B cell (primary cell): ENCODE measurements around the genes TBC1D25, SYP and CCNB3.

DNA sequence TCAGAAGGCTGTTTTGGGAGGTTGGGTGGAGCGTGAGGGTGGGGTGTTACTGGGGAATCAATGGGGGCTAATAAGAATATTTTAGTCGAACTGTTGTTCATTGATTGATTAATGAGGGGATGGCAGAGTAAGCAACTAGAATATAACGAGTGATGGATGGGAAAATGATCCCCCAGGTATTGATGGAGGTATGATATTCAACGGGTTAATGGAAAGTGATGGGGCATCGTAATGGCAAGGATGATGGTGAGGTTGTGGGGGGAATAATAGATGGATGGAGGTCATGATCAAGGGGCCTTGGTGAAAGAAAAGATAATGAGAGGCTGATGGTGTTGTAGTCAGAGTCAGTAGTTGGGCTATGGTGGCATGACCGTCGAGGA, 689 bp downstream of the FTSJ1 start:
- PRO-cap: no peak
- CAGE, long polyA plus RNA: no peak

GRCh38 chrX:48487596-48488163, 11.7 kb downstream of the FTSJ1 start:
- PRO-cap: no peak
- CAGE, long polyA plus RNA: no peak

GRCh38 chrX:48539218-48540187, at the start of gene TBC1D25:
Gene TBC1D25 (plus strand): TSS chrX:48539714.
- PRO-cap: bidirectional peak, plus-strand start at chrX:48539737, minus-strand start at chrX:48539740; bidirectional peak, plus-strand start at chrX:48539865, minus-strand start at chrX:48539939; bidirectional peak, plus-strand start at chrX:48540048, minus-strand start at chrX:48540054; bidirectional peak, plus-strand start at chrX:48540273, minus-strand start at chrX:48540121
- CAGE, long polyA plus RNA: no peak

DNA sequence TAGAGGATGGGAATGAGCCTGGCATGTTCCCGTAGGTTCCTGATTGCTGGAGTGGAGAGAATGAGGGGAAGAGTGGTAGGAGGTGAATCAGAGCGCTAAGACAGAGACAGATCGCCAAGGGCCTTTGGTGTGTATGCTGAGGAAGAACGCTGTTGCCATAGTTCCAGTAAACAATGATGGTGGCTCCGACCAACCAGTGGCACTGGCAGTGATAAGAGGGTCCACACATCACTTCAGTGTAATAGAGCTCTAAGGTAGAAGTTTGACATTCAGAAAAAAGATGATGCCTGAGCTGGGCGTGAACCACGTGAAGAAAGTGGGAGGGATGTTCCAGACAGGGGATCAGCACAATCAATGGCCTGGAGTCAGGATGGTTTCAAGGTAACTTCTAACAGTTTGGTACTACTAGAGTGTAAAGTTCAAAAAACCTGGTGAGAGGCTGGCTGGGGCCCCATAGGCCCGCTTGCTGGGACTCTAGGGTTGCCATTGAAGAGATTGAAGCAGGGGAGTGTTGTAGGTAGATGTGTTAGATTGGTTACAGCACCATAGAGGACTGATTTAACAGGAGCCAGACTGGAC, 1.1 kb downstream of the TBC1D25 start:
- PRO-cap: bidirectional peak, plus-strand start at position 278 of the sequence, minus-strand start at position 102 of the sequence
- CAGE, long polyA plus RNA: no peak

GRCh38 chrX:48575358-48575913, 1.2 kb downstream of the RBM3 start:
- PRO-cap: no peak
- CAGE, long polyA plus RNA: no peak

GRCh38 chrX:48576010-48576425, 1.7 kb downstream of the RBM3 start:
- PRO-cap: no peak
- CAGE, long polyA plus RNA: no peak

DNA sequence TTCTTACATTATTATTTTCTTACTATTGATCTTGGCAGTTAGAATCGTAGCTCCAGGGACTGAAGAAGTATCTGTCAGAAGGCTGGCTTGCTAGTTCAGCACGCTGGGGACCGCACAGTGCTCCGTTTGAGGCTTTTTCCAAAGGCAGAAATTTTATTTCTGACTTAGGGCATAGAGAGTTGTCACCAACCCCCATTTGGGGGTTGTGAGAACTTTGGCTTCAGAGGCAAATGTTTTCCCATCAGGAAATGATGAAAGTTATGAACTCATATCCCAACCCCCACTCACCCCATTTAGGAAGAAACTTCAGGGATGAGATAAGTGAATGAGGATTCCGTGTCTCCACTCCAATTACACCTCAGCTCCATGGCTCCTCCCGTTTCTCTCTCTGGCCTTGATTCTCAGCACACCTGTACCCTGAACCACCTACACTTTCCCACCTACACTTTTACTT, 4.3 kb upstream of the WDR13 start:
- PRO-cap: no peak
- CAGE, long polyA plus RNA: no peak

DNA sequence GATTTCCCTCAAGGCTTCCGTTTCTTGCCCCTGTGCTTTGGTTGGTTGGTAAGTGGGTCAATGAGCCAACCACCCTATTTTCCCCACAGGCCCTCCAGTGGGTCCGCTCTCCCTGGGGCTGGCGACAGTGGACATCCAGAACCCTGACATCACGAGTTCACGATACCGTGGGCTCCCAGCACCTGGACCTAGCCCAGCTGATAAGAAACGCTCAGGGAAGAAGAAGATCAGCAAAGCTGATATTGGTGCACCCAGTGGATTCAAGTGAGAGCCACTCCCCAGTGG, 3.0 kb downstream of the WAS start:
- PRO-cap: no peak
- CAGE, long polyA plus RNA: no peak

GRCh38 chrX:48741713-48742217, 19.8 kb upstream of the GLOD5 start:
- PRO-cap: no peak
- CAGE, long polyA plus RNA: no peak

DNA sequence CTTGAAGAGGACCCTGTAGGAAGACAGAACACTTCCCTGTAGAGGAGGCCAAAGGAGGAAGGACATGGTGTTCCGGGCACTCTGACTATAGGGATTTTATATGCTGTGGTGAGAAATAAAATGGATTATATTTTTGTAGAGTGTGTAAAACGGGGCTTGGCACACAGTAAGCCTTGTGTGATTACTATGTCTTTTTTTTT, 599 bp downstream of the GLOD5 start:
- PRO-cap: no peak
- CAGE, long polyA plus RNA: no peak

- PRO-cap: no peak
- CAGE, long polyA plus RNA: no peak
Observed at GRCh38 chrX:48890248-48891240, 7.0 kb downstream of the TIMM17B start.

GRCh38 chrX:48903668-48904514, 6.2 kb downstream of the PQBP1 start:
- PRO-cap: no peak
- CAGE, long polyA plus RNA: no peak

DNA sequence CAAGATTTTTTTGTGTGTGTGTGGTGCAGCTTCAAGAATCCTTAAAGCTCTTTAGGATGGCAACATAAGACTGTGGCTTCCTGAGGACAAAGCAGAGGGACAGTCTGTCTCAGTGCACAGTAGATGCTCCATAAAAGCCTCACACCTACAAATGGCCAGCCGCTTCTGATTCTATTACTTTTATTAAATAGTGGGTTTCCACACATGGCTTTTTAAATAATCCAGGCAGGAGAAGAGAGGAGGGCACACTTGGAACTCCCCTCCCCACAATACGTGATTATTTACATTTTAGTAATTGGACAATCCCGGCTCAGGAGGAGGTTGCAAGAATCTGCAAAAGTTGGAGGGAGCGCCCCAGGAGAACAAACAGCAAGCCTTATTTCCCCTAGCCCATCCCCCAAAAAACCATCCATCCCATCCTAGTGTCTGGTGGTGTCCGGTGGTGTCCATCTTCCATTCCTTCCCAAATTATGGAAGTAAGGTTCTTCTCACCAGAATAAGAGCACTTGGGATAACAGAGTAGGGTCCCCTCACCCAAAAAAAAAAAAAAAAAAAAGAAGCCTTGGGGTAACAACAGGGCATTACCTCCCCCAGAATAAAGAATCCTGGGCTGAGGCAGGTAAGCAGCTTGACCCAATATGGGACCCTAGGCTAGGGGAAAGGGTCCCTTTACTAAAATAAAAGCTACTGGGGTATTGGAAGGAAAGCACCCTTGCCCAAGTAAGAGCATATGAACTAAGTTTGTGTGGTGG, 1.7 kb upstream of the SLC35A2 start:
- PRO-cap: no peak
- CAGE, long polyA plus RNA: no peak

GRCh38 chrX:49148358-49149330, 13.9 kb upstream of the MAGIX start:
- PRO-cap: no peak
- CAGE, long polyA plus RNA: no peak

DNA sequence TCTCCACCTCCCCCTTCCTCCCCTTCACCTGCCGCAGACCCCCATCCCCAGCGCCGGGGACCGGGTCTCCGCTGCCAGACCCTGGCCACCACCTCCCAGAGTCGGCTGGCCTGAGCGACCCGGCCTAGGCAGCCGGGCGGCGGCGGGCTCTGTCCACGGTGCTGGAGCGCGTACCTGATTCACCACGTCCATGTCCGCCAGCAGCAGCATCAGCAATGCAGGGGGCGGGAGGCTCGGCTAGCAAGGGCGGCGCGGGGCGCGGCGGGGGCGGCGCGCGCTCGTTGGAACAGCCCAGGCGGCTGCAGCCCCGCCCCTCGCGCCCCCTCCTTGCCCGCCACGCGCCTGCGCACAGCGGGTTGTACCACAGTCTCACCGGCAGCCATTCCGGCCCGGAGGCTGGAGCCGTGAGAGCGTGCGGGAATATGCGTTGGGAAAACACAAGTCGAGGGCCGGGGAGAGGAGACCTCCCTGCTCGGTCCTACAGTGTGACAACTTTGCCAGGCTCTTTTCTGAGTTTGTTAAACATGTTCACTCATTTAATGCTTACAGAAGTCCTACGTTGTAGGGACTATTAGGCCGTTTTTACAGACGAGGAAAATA, at the start of gene SYP:
Gene SYP, minus strand, starts transcription at position 217 of the 600 bp plus-strand sequence.
- PRO-cap: bidirectional peak, plus-strand start at position 382 of the sequence, minus-strand start at position 217 of the sequence
- CAGE, long polyA plus RNA: no peak

DNA sequence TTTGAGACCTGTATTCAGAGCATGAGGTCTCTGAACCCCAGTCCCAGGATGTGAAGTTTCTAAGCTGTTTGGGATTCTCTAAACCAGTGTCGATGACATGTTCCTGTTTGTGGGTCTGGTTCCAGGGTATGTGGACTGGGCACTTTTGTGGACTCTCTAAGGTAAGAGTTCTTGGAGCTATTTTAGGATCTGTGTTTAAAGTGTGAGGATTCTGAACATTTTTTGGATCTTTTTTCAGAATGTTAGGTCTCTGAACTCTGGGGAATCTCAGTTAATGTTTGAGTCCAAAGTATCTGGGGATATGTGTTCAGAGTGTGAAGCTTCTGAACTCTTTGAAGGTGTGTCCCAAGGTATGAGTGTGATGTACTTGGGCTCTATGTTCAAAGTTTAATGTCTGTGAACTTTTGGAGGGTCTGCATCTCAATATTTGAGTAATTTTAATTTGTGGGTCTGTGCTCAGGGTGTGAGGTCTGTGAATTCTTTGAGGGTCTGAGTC, 35.5 kb upstream of the PAGE4 start:
- PRO-cap: no peak
- CAGE, long polyA plus RNA: no peak

DNA sequence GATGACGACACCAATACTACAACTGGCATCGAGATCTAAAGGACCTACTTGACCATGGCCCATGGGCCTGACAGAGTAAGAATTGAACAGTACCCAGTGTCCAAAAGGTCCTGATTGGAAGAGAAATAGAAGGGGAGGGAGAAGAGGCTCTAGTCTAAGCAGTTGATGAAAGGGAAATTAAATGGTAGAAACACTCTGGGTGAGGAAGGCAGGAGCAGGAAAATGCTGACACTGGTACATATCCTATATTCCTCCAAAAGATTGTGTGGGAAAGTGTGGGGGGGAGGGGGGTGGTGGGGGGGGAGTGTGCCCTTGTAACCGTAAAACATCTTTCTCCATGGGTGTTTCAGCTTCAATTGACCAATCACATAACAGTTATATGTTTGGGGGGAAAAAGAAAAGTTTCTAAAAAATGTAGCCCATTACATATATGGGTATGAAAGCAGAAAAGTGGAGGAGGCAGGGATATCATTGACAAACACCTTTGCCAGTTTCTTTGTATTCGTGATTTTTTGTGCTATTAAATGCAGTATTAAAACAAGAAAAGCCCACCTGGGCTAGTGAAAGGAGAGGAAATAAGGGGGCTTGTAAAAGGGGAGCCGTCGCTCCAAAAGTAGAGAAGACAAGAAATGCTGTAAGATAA, 2.5 kb downstream of the USP27X start:
- PRO-cap: no peak
- CAGE, long polyA plus RNA: no peak

DNA sequence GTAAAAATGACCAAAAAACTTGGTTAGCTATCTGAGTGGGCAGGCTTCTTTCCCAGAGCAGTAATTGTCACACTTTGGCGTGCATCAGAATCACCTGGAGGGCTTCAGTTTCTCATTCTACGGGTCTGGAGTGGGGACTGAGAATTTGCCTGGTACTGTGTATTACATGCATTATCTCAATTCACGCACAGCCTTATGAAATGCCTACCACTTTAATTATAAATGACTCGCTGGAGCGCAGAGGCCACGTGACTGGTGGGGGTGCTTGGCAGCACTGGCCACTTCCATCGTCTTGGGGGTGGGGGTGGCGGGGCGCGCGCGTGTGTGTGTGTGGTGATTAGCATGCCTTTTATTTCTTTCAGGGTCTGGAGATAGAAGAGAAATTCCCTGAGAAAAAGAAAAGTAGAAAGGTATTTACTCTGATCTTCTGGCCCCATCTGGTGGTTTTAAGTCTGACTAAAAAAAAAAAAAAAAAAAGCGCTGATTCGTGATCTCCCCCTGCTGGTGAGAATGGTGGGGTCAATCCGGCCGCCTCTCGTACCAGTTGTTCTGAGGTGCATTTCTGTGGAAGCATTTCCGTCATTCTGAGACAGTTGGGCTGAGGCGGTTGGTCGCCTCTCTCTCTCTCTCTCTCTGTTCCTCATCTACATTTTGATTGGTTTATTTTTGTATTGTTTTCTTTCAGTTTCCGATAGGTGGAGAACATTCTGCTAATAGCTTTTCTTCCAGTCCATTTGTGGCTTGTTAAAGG, at the start of gene CCNB3:
Gene CCNB3, plus strand, starts transcription at position 565 of the 751 bp plus-strand sequence.
- PRO-cap: bidirectional peak, plus-strand start at position 582 of the sequence, minus-strand start at position 586 of the sequence
- CAGE, long polyA plus RNA: no peak

GRCh38 chrX:50431423-50431977, 39.1 kb downstream of the DGKK start:
- PRO-cap: no peak
- CAGE, long polyA plus RNA: no peak

GRCh38 chrX:50596409-50597138, 125.9 kb upstream of the DGKK start:
- PRO-cap: no peak
- CAGE, long polyA plus RNA: no peak